Bronchial epithelial cell (primary cell): ENCODE results near the genes CHD1 and SLCO4C1.

DNA sequence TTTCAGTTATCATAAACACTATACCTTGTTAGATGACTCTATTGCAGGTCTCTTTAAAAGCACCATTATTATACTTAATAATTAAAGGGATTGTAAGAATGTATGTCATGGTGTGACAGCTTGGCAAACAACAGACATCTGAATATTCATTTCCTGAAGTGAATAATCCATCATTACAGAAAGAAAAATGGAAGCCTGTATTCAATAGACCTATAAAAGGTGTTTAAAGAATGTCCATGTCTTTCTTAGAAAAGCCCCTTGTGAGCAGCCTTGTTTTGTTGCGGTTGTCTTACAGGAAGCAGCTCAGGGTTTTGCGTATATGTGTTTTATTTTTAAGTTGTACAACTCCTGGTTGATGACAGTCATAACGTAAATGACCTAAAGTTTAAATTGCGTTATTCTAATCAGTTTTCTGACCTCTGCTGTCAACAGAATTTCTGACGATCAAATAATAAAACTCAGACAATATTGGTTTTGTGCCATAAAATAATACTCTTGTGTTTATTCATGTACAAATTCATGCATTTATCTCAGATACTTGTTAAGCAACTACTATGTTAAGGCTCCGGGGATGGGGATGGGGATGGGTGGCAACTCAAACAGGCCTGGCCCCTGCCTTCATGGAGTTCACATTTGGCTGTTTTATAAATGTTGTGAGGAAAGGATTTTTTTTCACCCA, 53.9 kb downstream of the CAST start:
- RRBS, 2 experiments, result no CpG with 5 or more reads among the region's 6 CpGs

- RRBS, 2 experiments, result no CpG with 5 or more reads among the region's 7 CpGs
These were observed 4.1 kb downstream of the ERAP1 start for GRCh38 chr5:96803577-96804143.

- RRBS, 2 experiments, result no CpG with 5 or more reads among the region's 2 CpGs
These were observed 13.5 kb upstream of the ERAP1 start for GRCh38 chr5:96821282-96821706.

DNA sequence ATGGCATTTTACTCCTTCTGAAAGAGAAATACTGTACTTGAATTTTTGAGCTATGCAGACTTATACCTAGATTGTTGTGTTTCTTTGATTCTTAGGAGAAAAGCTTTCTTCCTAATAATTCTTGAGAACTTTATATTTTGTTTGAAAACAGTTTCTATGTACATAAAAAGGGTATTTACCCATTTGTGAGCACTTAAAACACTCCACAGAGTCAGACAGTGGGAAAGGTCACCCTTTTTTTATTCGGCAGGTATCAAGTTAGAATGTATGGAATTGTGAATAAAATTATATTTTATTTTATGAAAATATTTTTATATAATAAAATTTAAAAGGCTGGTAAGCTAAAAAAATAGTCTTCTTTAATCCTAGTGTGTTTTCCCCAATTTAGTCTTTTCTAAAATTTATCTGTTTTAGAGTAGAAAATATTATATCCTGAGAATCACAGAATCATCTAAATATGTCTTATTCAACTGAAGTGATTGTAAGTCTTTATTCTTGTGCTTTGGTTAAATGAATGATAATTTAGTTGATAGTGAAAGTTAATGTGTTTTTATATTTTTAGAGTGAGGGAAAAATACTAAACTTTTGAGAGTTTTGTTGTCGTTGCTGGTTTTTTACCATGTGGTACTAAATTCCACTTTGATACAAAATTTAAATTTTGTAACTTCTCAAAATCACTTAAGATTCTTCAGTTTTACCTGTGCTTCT, 94.1 kb downstream of the LNPEP start:
- RRBS, 2 experiments, result no CpG with 5 or more reads among the region's 2 CpGs

DNA sequence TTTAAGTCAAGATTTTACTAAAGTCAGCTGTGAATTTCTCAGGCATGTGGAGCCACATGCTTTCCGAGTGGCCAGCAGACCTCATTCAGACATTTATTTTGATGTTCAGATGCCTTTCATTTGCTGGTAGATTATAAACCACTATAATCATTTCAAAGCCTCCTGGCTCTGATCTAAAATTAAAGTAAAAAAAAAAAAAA, 29.9 kb downstream of the LIX1 start:
- RRBS, 2 experiments, result no CpG with 5 or more reads among the region's 1 CpG

DNA sequence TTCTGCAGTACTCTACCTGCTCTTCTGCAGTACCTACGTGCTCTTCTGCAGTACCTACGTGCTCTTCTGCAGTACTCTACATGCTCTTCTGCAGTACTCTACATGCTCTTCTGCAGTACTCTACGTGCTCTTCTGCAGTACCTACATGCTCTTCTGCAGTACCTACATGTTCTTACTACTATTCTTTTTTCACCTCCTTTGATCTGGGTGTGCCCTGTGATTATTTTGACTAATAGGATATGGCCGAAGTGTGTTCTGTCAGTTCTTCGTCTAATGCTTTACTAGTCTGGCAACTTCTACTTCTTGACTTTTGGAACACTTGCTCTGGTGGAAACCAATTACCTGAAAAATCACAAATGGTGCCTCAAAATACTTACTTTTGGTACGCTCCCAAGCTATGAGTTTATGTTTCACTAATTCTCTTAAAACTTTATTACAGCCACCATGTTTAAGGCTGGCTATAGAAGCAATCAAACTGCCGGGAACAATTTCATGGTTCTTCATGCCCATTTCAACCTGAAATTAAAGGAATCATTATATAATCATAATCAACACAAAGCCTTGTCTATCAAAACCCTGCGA, 4.3 kb downstream of the RIOK2 start:
- RRBS, 2 experiments, result no CpG with 5 or more reads among the region's 8 CpGs

DNA sequence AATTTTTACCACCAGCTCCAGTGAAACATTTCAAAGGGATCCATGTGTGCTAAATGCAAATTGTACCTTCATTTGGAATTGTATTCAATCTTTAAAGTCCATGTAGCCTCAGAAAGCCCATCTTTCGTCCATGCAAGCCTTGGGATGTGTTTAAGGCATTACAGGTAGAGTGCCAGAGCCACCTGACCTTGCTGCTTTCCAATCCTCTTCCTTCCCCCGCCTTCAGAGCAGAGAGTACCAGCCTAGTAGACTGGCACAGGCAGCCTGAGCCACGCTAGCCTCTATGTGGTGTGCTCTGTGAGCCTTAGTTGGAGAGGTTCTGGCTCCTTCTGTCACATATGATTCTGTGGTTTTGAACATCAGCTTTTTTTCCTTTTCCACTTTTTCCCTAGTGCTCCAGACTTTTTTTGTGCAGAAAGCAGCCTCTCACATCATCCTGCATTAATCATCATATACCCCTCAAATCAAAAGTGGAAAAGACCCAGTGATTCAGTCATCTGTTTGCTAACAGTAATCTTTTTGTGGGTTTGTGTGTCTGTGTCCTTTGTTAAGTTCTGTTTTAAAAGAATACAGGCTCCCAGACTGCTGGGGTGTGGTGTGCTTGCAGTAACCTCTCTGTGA, 664.0 kb upstream of the RGMB start:
- RRBS, 2 experiments, result no CpG with 5 or more reads among the region's 3 CpGs

DNA sequence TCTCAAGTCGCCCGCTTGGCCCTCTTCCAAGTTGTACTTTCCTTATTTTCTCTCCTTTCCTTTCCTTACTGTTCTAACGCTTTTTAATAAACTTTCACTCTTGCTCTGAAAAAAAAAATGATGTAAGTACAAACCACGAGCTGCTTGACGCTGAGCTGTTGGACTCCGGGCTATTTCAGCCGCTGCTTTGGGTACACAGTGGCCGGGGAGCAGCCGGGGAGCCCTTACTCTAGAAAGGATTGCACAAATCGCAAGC, 2.8 kb upstream of the RGMB start:
- RRBS, 2 experiments, result 0% methylated on average over 2 of the region's 10 CpGs

GRCh38 chr5:98770950-98772079, 2.1 kb upstream of the RGMB start:
- RRBS, 2 experiments, result no CpG with 5 or more reads among the region's 24 CpGs

GRCh38 chr5:98910392-98911238, 18.2 kb downstream of the CHD1 start:
- RRBS, 2 experiments, result no CpG with 5 or more reads among the region's 3 CpGs

- RRBS, 2 experiments, result 1 to 3% methylated on average over 4 of the region's 79 CpGs
These were observed at the start of gene CHD1 for GRCh38 chr5:98928822-98929326. Gene CHD1, minus strand, starts transcription at chr5:98929007.

DNA sequence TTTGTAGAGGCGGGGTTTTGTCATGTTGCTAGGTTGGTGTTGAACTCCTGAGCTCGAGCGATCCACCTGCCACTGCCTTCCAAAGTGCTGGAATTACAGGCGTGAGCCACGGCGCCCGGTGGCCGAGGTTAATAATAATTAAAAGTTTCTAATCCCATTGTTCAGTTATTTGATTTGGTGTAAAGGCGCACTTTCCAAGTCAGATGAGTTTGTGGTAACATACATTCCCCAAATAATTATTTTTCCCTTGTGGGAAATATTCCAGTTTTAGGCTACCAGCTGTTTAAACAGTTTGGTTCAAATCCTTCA, 1.2 kb upstream of the CHD1 start:
- RRBS, 2 experiments, result no CpG with 5 or more reads among the region's 9 CpGs

GRCh38 chr5:100841639-100842013, 61.5 kb downstream of the ST8SIA4 start:
- RRBS, 2 experiments, result no CpG with 5 or more reads among the region's 1 CpG

- RRBS, 2 experiments, result 1 to 2% methylated on average over 15 to 17 of the region's 69 CpGs
These were observed at the start of gene SLCO4C1 for GRCh38 chr5:102295548-102296875. Gene SLCO4C1, minus strand, starts transcription at chr5:102296284.

DNA sequence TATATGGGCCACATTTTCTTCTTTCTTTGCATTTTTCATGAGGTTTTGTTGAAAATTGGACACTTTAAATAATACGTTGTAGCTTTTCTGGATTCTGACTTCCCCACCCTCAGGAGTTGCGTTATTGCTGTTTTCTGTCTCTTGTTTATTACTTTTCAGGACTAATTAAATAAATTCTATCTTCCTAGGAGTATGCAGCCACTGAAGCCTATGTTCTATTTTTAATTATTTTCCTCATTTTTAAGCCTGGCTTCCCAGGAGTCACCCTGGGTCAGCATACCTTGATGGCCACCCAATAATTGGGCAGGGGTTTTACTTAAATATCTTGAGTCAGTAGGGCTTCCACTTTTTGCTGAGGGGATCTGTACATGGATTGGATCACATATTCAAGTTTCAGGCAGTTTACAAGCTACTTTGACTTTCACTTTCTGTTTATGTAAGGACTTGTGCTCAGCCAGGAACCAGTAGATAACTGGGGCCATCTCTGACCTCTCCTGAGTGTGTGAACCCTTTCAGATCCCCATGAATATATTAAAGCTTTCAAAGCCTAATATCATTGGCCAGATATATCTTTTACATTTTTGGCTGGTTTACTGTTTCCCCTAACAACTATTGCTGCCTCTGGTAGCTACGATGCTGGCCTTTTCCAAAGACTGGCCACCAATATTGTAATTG, 45.2 kb downstream of the SLCO6A1 start:
- RRBS, 2 experiments, result no CpG with 5 or more reads among the region's 3 CpGs

GRCh38 chr5:102789146-102789871, 34.2 kb downstream of the PAM start:
- RRBS, 2 experiments, result no CpG with 5 or more reads among the region's 6 CpGs

DNA sequence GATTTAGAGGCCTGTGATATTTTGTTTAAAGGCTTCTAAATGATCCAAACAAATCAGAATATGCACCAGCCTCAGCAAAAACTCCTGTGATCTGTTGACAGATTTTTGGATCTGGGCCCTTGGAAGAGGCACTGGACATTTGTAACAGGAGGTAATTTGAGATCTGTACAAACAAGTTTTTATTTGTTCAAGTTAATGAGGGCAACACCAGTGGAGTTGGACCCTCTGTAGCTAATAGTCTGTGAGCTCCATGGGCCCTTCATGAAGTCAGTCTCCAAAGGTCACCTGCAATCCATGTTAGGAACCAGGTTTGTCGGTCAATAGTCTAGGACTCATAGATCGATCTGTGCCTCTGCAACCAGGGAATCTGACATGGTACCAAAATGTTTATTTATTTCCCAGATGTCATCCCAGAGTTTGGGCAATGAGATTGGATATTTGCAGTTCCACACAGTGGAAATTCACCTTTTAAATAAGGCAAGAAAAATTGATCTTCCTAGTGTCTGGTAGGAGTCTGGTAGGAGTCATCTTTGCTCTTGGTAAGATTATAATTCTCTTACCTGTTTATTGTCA, 41.0 kb downstream of the PAM start:
- RRBS, 2 experiments, result no CpG with 5 or more reads among the region's 2 CpGs

GRCh38 chr5:102802591-102803233, 47.6 kb downstream of the PAM start:
- RRBS, 2 experiments, result no CpG with 5 or more reads among the region's 4 CpGs

DNA sequence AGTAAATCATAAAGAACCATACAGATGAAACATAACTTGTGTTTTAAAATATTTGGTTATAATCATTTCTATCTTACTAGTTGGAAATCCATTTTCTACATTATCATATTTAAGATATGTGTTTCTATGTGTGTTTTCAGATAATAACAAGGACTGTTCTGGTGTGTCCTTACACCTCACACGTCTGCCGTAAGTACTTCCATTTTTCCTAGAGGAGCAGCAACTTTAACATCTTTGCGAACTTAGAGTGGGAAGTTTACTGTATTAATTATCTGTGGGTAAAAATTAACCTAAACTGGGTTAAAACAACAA, 173.3 kb downstream of the GIN1 start:
- RRBS, 2 experiments, result no CpG with 5 or more reads among the region's 3 CpGs